Liver (tissue), 9 donors: Measurements from ENCODE around the gene GIPC1.

GRCh38 chr19:14088938-14089725 lies 3.5 kb upstream of the C19orf67 start:
- PRO-cap, 5 experiments = no peak in any of the 5 experiments
- RAMPAGE, long total RNA, 2 experiments = no peak in any of the 2 experiments
- RRBS = 7% methylated on average over 7 of the region's 42 CpGs

DNA sequence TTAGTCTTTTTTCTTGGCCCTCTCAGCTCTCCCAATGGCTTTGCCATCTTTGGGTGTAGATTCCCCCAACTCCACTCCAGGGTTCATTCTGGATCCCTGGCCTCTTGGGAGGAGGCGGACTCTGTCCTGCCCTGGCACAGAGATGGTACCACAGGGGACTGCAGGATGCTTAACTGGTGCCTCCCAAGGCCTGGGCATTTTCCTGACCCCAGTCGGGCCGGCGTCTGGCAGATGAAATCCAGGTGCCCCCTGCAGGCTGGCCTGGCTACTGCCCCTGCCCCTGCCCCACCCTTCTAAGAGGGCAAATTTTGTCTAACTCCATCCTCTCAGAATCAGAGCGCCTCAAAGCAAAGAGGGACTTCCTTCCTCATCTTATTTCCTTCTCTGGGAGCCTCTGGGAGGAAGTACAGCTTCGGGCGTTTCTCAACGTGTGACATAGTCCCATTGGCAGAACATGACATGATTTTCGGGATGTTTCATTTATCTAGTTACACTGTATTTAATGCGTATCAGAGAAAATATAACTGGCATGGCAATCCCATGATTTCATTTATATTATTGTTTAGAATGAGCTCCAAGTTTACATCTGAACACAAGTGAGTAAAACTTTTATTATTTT lies 2.7 kb downstream of the PRKACA start:
- PRO-cap, 5 experiments = no peak in any of the 5 experiments
- RAMPAGE, long total RNA, 2 experiments = no peak in any of the 2 experiments
- RRBS = no CpG with 5 or more reads among the region's 10 CpGs

GRCh38 chr19:14137351-14137816 lies 995 bp upstream of the ASF1B start:
- PRO-cap, 5 experiments = peak in 5 of 5 experiments; most common plus-strand start chr19:14137559 (in 5); most common minus-strand start chr19:14137558 (in 1)
- RAMPAGE, long total RNA, 2 experiments = no peak in any of the 2 experiments
- RRBS = 2% methylated on average over 10 of the region's 37 CpGs

GRCh38 chr19:14183413-14183759 lies 22.6 kb downstream of the ADGRL1 start:
- PRO-cap, 5 experiments = no peak in any of the 5 experiments
- RAMPAGE, long total RNA, 2 experiments = no peak in any of the 2 experiments
- RRBS = no CpG with 5 or more reads among the region's 15 CpGs

- PRO-cap, 5 experiments = no peak in any of the 5 experiments
- RAMPAGE, long total RNA, 2 experiments = no peak in any of the 2 experiments
- RRBS = 5% methylated on average over 8 of the region's 56 CpGs
Measured at GRCh38 chr19:14205325-14205771, 621 bp downstream of the ADGRL1 start.

GRCh38 chr19:14247496-14247825 lies 41.5 kb upstream of the ADGRL1 start:
- PRO-cap, 5 experiments = no peak in any of the 5 experiments
- RAMPAGE, long total RNA, 2 experiments = no peak in any of the 2 experiments
- RRBS = 9% methylated on average over 6 of the region's 14 CpGs

- PRO-cap, 5 experiments = peak in 5 of 5 experiments; most common plus-strand start chr19:14370024 (in 1); most common minus-strand start chr19:14369940 (in 5)
- RAMPAGE, long total RNA, 2 experiments = no peak in any of the 2 experiments
- RRBS = no CpG with 5 or more reads among the region's 19 CpGs
Measured at GRCh38 chr19:14369442-14370142, 11.7 kb upstream of the ADGRE5 start.

DNA sequence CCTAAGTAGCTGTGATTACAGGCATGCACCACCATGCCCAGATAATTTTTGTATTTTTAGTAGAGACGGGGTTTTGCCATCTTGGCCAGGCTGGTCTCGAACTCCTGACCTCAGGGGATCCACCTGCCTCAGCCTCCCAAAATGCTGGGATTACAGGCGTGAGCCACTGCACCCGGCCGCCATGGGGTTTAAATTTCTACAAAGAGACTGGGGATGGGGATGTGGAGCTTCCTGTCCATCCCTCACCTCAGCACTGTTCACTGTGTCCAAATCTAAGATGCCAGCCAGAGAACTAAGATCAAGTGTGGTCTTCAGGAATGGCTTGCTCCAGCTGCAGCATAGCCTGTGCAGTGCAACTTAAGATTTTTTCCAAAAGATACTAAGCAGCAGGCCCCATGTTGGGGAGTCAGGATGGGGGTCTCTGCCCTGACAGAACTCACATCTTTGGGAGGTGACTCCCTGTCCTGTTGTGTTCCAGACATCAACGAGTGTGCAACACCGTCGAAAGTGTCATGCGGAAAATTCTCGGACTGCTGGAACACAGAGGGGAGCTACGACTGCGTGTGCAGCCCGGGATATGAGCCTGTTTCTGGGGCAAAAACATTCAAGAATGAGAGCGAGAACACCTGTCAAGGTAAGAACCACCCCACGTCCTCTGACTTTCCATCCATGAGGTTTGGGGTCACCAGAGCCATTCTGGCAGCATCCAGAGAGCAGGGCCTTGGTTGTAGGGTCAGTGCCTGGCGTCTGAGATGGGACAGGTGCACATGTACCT lies 9.4 kb downstream of the ADGRE5 start:
- PRO-cap, 5 experiments = no peak in any of the 5 experiments
- RAMPAGE, long total RNA, 2 experiments = no peak in any of the 2 experiments
- RRBS = no CpG with 5 or more reads among the region's 16 CpGs

DNA sequence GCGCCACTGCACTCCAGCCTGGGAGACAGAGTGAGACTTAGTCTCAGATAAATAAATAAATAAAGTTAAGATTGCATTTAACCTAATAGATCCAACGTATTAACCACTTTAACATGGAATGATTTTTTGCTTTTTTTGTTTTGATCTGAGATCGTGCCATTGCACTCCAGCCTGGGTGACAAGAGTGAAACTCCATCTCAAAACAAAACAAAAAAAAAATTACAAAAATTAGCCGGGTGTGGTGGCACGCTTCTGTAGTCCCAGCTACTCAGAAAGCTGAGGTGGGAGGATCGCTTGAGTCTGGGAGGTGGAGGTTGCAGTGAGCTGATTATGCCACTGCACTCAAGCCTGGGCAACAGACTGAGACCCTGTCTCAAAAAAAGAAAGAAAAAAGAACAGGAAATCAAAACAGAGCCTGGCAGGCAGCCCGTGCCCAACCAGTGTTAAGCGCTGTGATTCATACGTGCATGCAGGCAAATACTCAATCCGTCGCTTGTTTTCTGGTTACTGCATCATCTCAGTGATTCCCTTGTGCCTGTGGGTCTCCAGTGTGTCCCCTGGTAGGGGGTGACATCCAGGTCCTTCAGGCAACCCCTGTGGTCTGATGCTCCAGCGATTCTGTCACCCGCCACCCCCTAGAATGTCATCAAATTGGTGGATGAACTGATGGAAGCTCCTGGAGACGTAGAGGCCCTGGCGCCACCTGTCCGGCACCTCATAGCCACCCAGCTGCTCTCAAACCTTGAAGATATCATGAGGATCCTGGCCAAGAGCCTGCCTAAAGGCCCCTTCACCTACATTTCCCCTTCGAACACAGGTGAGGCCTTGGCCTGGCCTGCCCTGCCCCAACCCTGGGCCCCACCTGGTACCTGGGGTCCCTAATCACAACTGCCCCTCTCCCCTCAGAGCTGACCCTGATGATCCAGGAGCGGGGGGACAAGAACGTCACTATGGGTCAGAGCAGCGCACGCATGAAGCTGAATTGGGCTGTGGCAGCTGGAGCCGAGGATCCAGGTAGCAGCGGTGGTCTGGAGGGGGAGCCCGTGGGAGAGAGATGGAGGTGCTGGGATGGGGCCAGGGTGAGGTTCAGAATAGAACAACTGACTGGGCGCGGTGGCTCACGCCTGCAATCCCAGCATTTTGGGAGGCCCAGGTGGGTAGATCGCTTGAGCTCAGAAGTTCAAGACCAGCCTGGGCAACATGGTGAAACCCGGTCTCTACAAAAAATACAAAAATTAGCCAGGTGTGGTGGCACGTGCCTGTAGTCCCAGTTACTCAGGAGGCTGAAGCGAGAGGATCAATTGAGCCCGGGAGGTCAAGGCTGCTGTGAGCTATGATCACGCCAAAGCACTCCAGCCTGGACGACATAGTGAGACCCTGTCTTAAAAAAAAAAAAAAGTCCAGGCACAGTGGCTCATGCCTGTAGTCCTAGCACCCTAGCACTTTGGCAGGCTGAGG lies 17.9 kb downstream of the DDX39A start:
- PRO-cap, 5 experiments = no peak in any of the 5 experiments
- RAMPAGE, long total RNA, 2 experiments = no peak in any of the 2 experiments
- RRBS = no CpG with 5 or more reads among the region's 34 CpGs

GRCh38 chr19:14495701-14496699 lies at the start of gene GIPC1:
GIPC1 (minus strand) TSS chr19:14496127.
- PRO-cap, 5 experiments = peak in 5 of 5 experiments; most common plus-strand start chr19:14496520 (in 2); most common minus-strand start chr19:14496115 (in 4)
- RAMPAGE, long total RNA, 2 experiments = no peak in any of the 2 experiments
- RRBS = 2% methylated on average over 45 of the region's 92 CpGs

DNA sequence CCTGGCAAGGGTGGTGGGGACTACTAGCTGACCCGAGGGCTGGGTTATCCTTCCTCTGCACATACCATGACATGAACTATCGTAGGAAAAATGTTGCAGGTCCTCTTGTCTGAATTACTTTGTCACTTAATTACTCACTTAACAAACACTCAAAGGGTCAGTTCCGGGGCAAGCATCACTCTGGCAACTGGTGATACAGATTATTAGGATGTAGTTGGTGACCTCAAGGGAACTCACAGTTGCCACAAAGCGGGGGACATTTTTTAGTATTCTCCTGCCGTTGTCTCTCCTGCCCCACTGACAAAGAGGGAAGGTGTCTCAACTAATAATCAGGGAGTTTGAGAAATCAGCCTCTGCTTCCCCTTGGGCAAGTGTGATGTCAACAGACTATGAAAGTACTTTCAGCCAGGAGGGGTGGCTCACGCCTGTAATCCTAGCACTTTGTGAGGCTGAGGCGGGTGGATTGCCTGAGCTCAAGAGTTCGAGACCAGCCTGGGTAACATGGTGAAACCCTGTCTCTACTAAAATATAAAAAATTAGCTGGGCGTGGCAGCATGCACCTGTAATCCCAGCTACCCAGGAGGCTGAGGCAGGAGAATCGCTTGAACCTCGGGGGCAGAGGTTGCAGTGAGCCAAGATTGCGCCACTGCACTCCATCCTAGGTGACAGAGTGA lies 10.3 kb downstream of the DNAJB1 start:
- PRO-cap, 5 experiments = no peak in any of the 5 experiments
- RAMPAGE, long total RNA, 2 experiments = no peak in any of the 2 experiments
- RRBS = no CpG with 5 or more reads among the region's 12 CpGs

GRCh38 chr19:14525584-14526379 lies 3.6 kb upstream of the TECR start:
- PRO-cap, 5 experiments = no peak in any of the 5 experiments
- RAMPAGE, long total RNA, 2 experiments = no peak in any of the 2 experiments
- RRBS = no CpG with 5 or more reads among the region's 9 CpGs

DNA sequence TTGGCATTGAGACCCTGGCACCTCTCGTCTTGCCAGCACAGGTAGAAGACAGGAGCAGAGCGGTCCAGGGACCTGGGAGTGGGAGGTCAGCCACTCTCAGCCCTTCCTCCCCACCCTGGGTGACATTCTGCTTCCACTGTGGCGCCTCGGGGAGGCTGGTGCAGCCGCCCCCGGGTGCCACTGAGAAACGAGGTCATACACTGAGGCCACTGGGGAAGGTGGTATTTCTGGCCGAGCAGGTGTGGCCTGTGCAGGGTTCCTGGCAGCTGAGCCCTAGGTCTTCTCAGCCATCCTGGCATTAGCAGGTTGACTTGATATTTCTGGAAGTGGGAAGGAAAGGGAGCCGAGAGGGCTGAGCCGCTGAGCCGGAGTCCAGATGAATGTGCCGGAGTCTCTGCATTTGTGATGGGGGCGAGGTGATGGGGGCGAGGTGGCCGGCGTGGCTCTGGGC lies 18.5 kb downstream of the NDUFB7 start:
- PRO-cap, 5 experiments = no peak in any of the 5 experiments
- RAMPAGE, long total RNA, 2 experiments = no peak in any of the 2 experiments
- RRBS = 94% methylated on average over 2 of the region's 16 CpGs

- PRO-cap, 5 experiments = peak in 1 of 5 experiments; most common plus-strand start chr19:14661729 (in 1)
- RAMPAGE, long total RNA, 2 experiments = no peak in any of the 2 experiments
- RRBS = no CpG with 5 or more reads among the region's 10 CpGs
Measured at GRCh38 chr19:14661488-14661895, 13.2 kb downstream of the ADGRE3 start.

GRCh38 chr19:14740764-14741502 lies 37.4 kb downstream of the ADGRE2 start:
- PRO-cap, 5 experiments = no peak in any of the 5 experiments
- RAMPAGE, long total RNA, 2 experiments = no peak in any of the 2 experiments
- RRBS = no CpG with 5 or more reads among the region's 10 CpGs

- PRO-cap, 5 experiments = no peak in any of the 5 experiments
- RAMPAGE, long total RNA, 2 experiments = no peak in any of the 2 experiments
- RRBS = no CpG with 5 or more reads among the region's 6 CpGs
Measured at GRCh38 chr19:14763523-14764334, 14.6 kb downstream of the ADGRE2 start.

DNA sequence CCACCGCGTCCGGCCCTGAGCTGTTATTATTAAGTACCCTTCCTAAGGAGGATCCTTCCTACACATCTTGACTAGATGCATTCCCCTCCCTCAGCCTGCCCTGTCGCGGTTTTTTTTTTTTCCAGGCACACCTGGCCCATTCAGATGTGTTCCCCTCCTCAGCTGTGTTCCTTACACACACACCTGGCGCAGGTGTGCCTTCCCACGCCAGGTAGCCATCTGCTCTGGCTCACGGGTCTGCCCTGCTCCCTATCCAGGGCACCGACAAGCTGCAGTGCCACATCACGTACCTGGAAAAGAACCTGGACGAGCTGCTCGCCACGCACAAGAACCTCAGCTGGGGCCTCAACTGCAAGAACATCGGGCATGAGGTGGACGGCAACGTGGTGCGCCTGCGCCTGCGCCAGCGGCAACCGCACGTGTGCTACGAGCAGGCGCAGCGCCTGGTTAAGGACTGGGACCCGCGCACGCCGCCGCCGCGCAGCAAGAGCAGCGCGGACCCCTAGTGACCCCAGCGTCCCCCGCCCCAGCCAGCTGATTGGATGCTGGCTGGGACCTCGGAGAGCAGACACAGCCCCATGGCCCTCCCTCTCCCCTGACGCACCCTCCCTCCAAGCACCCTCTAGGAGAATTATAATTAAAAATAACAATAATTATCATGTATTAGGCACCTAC lies 12.2 kb downstream of the CCDC105 start:
- PRO-cap, 5 experiments = peak in 2 of 5 experiments; most common minus-strand start position 118 of the sequence (in 1)
- RAMPAGE, long total RNA, 2 experiments = no peak in any of the 2 experiments
- RRBS = no CpG with 5 or more reads among the region's 38 CpGs

GRCh38 chr19:15194891-15195213 lies 5.9 kb downstream of the NOTCH3 start:
- PRO-cap, 5 experiments = no peak in any of the 5 experiments
- RAMPAGE, long total RNA, 2 experiments = no peak in any of the 2 experiments
- RRBS = no CpG with 5 or more reads among the region's 7 CpGs

- PRO-cap, 5 experiments = no peak in any of the 5 experiments
- RAMPAGE, long total RNA, 2 experiments = no peak in any of the 2 experiments
- RRBS = 8% methylated on average over 24 of the region's 95 CpGs
Measured at GRCh38 chr19:15195214-15196569, 5.1 kb downstream of the NOTCH3 start.

- PRO-cap, 5 experiments = no peak in any of the 5 experiments
- RAMPAGE, long total RNA, 2 experiments = no peak in any of the 2 experiments
- RRBS = no CpG with 5 or more reads among the region's 27 CpGs
Measured at GRCh38 chr19:15223937-15224505, 8.2 kb downstream of the EPHX3 start.